Placental epithelial cell (primary cell): ENCODE measurements around a stretch of chr18.

GRCh38 chr18:9110396-9111009 lies 8.0 kb downstream of the NDUFV2 start:
- CAGE, long polyA plus RNA: no peak

- CAGE, long polyA plus RNA: no peak
Observed at GRCh38 chr18:9418021-9418369, 57.3 kb upstream of the RALBP1 start.

GRCh38 chr18:9428787-9429406 lies 46.4 kb upstream of the RALBP1 start:
- CAGE, long polyA plus RNA: no peak

DNA sequence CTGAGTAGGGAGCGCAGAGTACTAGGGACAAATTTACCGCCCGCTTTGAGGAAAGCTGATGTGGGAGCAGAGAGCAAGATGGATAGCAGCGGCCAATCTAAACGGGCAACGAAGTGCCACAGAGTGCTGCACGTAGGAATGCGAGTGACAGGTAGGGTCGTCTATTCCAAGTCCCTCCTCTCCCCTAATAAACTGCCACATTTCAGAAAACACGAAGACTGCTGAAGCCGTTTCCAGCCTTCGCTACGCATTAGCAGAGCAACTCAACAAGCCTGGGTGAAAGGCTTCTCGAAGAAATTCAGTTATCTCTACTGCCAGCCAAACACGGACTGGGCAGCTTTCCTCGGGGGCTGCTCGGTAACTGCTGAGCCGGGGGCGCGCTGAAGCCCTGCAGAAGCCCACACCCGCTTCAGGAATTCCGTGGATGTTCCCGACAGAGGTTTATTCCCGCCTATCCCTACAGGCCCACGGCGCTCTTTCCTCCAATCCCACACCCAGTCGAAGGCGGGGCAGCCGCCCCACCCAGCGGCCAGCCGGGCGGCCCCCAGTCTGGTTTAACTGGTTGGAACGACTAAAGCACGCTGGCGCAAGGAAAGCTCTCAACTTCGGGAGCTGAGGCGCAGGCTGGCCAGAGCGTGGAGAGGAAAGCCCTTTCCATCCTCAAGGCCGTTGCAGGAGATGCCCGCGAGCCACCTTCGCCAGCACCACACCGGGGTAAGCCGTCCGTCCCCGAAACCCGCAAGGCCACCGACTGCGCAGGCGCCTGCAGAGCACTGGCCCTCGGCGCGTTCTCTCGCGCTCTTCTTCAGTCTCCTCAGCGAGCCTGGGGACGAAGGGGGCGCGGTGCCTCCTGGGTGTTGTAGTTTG lies 617 bp upstream of the RALBP1 start:
- CAGE, long polyA plus RNA: no peak

DNA sequence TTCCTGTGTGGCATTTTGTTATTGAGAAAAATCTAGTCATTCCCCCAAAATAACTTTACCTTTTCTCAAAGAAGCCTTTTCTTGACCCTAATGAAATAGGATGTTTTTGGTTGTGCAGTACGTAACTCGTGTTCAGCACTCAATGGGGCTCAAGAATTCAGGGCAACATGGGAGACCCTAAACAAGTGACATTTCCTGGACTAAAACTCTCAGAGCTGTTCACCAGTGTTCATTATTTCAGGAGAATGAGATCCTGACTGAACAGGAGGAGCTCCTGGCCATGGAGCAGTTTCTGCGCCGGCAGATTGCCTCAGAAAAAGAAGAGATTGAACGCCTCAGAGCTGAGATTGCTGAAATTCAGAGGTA lies 57.8 kb downstream of the RALBP1 start:
- CAGE, long polyA plus RNA: no peak

DNA sequence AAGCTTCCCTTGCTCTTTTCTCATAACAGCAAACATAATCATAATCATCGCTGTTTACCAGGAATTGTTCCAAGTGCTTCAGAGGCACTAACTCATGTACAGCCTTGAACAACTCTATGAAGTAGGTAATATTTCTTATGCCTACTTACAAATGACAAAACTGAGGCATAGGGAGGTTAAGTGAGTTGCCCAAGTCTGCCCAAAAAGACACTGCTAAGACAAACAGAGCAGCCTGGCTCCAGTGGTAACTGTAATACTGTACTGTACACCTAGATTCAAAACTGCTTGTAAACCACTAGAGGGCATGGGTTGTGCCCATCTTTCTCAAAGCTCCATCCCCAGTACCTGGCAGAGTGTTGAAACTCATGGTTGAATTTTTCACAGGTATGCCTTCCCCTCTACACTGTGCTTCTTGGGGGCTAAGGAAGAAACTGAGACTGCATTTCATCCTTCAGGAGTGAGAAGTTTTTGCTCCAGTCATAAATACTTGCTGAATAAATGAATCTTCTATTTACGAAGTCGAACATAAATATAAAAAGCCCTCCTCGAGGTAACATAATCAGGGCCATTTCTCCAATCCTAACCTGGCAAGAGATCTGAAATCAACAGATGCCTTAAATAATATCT lies 2.1 kb downstream of the PPP4R1 start:
- CAGE, long polyA plus RNA: no peak

GRCh38 chr18:9647736-9648325 lies 33.5 kb upstream of the PPP4R1 start:
- CAGE, long polyA plus RNA: no peak

DNA sequence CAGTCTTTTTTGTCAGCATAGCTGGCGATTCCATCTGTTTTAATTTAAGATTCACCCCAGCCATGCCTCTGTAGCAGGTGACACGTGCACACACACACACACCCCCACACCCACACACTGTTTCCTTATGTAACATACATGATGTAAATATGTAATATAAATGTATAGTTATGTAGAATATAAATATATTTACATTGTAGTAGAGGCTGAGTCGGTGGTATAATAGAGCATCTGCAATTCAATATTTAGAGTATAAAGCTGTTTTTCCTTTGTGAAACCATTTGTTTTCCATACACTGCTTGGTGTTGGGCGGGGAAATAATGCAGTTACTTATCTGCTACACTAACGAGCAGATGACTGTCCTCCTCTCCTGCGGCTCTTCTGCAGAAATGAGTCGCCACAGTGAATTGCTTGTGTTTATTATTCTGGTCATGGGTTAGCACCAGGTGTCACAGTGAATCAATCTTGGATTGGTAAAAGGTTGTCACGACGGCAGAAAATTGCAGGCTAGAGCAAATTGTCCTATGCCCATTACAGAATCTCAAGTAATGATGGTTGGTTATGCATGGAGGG lies 29.2 kb downstream of the RAB31 start:
- CAGE, long polyA plus RNA: no peak

- CAGE, long polyA plus RNA: no peak
Observed at GRCh38 chr18:9797131-9797575, 88.6 kb upstream of the TXNDC2 start.

GRCh38 chr18:9806891-9807590 lies 78.7 kb upstream of the TXNDC2 start:
- CAGE, long polyA plus RNA: no peak

DNA sequence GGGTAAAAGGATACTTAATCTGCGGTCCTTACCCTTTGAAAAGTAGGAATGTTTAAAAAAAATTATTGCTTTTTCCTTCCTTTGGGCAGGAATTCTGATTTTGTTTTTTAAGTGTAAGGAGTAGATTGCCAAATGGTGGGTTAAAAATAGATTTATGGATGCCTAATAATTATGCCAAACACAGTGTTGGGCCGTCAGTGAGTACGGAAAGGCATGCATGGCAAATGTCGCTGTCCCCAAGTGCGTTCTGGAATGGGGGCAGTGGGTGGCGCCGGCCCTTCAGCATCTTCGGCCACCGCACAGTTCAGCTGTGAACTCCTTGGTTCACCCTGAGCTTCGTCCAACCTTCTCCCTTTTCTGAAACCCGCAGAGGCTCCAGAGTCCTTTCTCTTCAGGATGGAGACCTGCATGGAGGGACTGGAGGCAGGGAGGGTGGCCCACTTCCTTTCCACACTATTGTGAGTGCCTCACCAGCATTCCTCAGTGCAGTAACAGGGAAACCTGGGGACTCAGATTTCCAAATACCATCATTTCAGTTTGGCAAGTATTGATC lies 74.8 kb upstream of the TXNDC2 start:
- CAGE, long polyA plus RNA: no peak

GRCh38 chr18:9824292-9824771 lies 61.4 kb upstream of the TXNDC2 start:
- CAGE, long polyA plus RNA: no peak

DNA sequence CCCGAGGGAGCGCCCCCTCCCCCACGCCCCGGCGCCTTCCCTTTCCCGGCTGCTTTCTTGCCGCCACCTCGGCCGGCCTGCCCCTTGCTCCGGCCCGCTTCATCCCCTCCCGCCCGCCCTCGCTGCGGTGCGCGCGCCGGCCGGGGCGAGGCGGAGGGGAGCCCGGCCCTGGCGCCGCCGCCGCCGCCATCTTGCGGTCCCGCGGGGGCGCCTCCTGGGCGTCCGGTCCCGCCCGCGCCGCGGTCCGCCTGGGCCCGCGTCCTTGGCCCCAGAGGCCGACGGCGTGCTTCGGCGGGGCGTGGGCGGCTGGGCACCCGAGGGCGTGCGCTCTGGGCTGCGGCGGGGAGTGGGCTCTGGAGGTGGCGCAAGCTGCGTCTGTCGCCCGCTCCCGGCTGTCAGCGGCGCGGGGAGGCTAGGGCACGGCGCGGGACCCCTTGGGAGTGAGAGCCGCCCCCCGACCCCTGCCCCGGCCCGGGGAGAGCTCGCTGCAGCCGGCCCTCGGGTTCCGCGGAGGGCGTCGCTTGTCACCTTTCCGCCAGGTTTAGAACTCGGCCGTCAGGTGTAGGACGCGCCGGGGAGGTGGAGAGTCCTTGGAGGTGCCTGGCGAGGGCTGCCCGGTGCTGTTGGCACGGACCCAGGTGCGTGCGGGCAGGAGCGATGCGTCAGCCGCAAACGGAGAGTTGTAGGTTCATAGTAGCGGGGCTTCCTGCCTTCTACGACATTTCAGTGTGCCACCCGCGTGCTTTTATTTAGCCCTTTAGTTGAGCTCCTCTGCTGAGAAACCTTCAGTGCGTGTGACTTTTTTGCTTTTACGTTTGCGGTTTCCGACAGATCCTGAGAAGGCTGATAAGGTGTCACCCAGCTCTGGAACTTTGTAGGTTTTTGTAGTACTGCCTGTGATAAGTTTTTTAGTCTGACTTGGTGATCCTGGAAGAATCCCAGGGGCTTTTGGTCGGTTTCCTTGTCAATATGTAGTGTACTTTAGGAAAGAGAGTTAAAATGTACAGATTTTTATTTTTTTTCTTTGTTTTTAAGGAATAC lies 932 bp downstream of the VAPA start:
- CAGE, long polyA plus RNA: no peak

- CAGE, long polyA plus RNA: no peak
Observed at GRCh38 chr18:9929116-9929931, 15.5 kb downstream of the VAPA start.

GRCh38 chr18:9958282-9959249 lies 44.8 kb downstream of the VAPA start:
- CAGE, long polyA plus RNA: no peak

GRCh38 chr18:9968156-9968575 lies 54.4 kb downstream of the VAPA start:
- CAGE, long polyA plus RNA: no peak

DNA sequence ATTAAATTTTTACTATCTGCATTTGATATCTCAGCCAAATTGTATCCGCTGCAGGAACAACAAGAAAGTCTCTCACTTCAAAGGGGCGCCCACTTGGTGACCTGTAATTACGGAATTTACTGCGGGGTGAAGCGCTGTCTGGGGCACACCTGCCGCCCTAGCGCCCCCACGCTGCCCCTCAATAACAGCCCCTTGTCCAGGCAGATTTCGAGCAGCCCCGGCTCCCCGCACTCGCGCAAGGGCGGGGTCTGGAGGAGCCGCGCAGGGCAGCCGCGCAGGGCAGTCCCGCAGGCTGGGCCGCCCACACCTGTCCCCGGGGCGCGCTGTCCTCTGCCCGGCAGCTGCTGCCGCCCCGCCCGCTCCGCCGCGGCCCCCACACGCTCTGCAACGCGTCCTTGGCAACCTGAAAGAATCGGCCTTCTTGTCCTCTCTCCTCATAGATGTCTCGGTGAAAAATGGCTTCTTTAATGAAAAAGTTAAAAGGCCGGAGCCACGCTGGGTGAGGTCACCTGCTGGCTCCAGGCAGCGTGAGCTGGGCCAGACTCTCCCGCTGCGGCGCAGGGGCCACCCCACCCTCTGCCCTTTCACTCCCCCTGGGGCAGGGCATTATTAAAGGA lies 218.0 kb downstream of the VAPA start:
- CAGE, long polyA plus RNA: no peak

- CAGE, long polyA plus RNA: no peak
Observed at GRCh38 chr18:10332783-10333066, 121.7 kb upstream of the APCDD1 start.

DNA sequence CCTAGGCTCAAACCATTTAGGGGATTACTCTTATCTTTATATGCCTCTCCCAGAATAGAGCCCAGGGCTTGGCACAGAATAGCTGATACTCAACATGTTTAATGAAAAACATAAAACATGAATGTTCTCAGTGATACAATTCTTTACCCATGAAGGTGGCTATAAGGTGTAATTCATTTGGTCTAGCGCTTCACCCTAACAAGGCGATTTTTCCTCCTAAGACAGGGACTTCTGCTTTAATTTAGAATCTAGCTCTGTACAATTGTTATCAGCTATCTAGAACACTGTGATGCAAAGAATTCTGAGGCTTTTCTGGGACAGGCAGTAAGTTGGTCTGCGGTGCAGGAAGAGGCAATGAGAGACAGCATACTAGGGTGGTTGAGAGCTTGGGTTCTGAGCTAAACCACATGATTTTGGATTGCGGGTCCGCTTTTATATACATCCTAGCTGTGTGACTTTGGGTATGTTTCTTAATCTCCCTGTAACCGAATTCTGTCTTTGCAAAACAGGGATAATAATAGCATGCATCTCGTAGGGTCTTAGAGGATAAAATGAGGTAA lies 187.9 kb downstream of the NAPG start:
- CAGE, long polyA plus RNA: no peak

DNA sequence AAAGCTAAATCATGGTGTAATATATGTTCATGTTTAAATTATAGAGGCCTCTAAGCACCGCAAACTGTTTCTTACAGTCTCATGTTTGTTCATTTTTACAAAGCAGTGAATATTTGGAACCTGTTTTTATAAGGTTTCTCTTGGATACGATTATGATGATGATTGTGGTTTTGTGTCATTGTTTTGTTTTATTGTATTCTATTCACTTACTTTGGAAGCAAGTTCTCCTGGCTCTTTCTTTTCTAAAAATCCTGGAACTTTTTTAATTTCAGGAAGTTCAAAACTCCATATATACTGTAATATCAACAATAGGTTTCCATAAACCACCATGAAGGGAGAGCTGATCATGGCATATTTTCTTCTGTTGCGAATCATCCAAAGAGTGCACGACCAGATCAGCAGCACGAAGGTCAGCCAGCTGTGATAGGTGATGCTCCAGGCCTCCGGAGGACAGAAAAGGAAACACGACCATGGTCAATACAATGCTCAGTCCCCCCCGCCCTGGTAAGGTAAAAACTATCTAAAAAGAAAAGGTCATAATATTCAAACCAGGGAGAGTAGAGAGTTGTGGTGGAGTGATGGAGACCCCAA lies 268.8 kb downstream of the NAPG start:
- CAGE, long polyA plus RNA: no peak